Psoas muscle (tissue), 2 donors: ENCODE measurements around the gene FREY1.

GRCh38 chr11:45262883-45263515, 23.1 kb downstream of the SYT13 start:
- PRO-cap, 2 experiments = no peak in any of the 2 experiments

DNA sequence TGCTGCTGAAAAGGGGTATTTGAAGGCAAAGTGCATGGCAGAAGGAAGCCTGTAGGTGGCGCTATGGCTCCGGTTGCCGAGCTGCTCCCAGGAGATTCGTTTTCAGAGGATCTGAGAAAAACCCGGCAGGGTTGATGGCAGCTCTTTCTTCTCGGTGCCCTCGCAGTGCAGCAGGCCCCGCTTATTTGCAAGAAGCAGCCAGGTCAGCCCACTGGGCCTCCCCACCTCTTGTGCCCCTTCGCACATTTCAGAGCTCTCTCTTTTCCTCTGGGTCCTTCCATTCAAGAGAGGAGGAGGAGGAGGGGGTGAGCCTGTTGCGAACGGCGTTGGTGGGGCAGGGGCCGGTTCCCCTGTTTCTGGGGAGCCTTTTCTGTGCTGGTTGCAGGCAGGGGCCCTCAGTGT, 85.2 kb upstream of the SYT13 start:
- PRO-cap, 2 experiments = no peak in any of the 2 experiments

DNA sequence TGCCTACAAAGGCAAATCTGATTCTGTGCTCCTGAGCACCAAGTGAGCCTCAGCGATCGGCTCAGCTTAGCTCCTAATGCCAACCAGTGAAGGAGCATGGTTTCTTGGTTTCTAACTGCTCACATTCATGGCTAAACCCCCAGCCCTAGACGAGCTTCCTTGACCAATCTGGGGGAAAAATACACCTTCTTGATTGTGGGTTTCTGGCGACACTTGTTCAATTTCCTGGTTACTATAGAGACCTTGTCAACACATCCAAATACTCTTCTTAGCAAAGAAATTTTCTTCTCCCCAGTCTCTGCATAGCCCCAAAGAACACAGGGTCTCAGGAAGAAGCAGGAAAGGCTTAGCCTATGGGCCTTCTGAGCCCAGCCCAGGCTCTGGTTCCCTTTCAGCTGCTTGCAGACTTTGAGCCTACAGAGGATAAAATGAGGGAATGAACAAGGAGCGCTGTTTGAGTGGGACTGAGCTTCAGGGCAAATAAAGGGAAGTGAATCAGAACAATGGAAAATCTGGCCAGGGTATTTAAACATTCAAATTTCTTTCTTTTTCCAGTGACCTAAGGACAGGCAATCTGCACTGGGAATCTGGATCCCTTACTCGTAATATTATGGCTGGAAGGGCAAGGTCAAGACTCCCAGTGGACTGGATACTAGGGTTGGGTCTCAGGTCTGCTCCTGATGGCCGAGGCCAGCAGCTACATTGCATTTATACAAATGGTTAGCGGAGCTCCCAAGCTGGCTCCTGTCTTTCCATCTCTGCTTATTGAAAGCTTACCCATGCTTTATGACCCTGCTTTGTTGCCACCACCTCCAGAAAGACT, 88.7 kb upstream of the SYT13 start:
- PRO-cap, 2 experiments = no peak in any of the 2 experiments

- PRO-cap, 2 experiments = no peak in any of the 2 experiments
These were observed 110.9 kb downstream of the CHST1 start for GRCh38 chr11:45554537-45554980.

DNA sequence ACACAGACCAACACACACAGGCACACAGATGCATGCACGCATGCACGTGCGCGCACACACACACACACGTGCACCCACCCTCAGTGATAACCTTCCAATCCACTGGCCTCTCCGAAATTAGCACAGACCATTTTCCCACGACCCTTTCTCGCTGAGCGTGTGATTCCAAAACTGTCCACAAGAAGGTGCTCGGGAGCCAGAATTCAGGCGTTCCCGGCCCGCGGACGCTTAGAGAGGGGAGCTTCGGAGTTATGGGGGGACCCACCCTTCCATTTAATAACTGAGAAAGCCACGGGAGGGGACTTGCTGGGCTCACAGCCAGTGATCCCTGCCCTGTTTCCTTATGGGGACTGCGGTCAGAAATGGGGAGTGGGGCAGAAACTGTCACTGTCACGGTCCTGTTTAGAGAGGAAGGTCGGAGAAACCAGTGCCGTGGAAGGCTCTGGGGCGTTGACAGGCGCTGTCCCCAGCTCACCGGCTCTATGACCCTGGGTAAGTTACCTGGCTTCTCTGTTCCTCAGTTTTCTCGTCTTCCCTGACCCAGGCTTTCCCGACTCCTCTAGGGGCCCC, 33.6 kb upstream of the SLC35C1 start:
- PRO-cap, 2 experiments = peak in 2 of 2 experiments; most common plus-strand start position 206 of the sequence (in 2)

GRCh38 chr11:45812206-45813155, 7.5 kb downstream of the SLC35C1 start:
- PRO-cap, 2 experiments = no peak in any of the 2 experiments

GRCh38 chr11:45869532-45870378, 15.7 kb upstream of the MAPK8IP1 start:
- PRO-cap, 2 experiments = no peak in any of the 2 experiments

- PRO-cap, 2 experiments = no peak in any of the 2 experiments
These were observed 759 bp downstream of the FREY1 start for GRCh38 chr11:45906022-45907002.

DNA sequence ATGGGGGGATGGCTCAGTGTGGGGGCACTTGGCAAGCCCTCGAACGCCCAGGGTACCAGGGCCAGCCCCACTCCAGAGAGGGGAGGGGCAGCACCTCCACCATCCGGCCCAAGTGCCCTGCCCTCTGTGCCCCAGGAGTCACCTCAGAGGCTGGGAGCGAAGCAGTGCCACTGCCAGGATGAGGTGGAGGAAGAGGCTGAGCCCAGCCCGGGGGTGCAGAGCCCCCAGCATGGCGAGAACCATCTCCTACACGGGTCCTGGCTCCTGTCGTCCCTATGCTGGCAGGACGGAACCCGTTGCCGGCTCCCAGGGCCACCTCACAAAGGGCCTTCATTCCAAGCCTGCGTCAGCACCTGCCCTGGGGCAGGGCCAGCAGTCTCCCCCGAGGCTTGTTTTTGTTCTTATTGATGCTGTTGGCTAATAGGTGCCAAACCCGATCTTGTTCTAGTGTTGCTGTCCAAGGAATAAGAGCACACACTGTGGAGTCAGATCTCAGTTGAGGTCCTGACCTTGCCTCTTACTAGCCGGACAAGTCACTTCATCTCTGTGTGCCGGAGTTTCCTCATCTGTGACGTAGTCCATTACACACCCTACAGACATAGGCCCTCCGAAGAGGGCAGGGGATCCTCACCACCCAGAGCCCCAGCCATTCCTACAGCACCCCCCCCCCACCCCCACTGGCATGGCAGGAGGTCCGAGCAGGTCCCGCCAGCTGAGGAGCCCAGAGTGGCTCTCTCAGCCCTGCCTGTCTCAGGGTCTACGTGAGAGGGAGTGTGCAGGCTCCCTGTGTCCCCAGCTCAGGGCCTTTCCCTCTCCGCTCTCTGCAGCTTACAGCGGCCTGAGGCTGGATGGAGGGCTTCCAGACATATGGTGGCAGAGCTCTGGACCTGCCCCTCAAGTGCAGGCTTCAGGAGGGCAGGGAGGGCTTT, at the start of gene FREY1:
Gene FREY1, minus strand, starts transcription at position 269 of the 929 bp plus-strand sequence.
- PRO-cap, 2 experiments = no peak in any of the 2 experiments

DNA sequence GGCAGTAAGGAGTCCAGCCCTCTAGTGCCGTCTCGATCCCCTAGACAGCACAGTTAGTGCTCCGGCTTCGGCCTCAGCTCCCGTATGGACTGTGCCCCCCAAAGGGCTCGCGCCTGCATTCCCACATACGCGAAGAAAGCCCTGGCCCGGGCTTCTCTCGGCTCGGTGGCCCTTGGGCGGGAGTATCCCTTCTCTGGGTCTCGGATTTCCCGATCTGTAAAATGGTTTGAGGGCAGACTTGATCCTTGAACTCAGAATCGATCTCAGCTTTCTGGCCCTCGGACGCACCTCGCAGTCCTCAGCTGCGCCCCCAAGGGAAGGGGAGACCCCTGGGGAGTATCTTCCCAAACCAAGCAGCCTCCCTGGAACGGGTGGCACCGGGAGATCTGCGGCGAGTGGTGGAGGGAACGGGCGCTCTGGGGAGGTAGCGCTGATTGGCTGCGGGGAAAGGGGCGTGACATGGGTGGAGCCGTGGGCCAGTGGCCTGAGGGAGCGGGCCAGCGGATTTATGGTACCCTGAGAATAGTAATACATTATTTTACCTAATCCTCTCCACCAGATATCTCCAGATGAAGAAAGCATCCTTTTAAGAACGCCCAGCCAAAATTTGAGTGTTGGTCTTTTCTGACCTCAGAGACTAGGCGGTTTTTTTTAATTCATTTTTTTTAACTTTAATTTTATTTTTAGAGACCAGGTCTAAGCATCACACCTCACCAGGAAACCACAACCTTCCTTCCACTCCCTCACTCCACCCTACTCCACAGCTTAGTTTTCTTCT, 938 bp upstream of the PEX16 start:
- PRO-cap, 2 experiments = peak in 2 of 2 experiments; most common minus-strand start position 397 of the sequence (in 2)

GRCh38 chr11:45921463-45921935, 957 bp upstream of the LARGE2 start:
- PRO-cap, 2 experiments = no peak in any of the 2 experiments

DNA sequence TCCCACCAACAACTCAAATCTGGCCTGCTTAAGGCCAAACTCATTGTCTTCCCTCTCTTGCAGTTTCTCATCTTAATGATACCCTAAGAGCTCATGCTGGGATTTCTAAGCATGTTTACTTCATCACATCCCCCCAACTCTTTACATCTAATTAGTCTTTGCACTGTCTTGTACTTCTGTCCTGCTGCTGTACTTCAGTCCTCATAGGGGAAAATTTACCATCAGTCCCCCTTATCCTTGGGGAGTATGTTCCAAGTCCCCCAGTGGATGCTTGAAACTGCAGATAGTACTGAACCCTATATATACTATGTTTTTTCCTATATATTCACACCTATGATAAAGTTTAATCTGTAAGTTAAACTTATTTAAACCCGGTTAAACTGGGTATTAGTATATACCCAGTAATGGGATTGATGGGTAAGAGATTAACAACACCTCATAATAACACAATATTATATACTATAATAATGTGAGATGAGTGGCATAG, 90.3 kb downstream of the LARGE2 start:
- PRO-cap, 2 experiments = no peak in any of the 2 experiments

DNA sequence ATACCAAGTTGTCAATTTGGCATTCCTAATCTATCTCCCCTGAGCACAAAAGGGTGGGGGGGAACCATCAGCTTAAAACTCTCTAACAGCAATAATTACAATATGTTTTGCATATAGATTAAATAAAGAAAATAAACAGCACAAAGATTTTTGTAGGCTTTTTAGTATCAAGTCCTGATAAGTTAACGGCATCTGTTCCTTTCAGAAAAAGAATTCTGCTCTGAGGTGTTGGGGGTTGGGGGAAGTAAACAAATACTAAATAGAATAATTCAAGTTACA, 15.1 kb downstream of the PHF21A start:
- PRO-cap, 2 experiments = no peak in any of the 2 experiments

- PRO-cap, 2 experiments = peak in 2 of 2 experiments; most common minus-strand start chr11:46120494 (in 1)
These were observed 1.1 kb downstream of the PHF21A start for GRCh38 chr11:46120240-46120535.

- PRO-cap, 2 experiments = no peak in any of the 2 experiments
These were observed 6.0 kb upstream of the PHF21A start for GRCh38 chr11:46127130-46127705.

DNA sequence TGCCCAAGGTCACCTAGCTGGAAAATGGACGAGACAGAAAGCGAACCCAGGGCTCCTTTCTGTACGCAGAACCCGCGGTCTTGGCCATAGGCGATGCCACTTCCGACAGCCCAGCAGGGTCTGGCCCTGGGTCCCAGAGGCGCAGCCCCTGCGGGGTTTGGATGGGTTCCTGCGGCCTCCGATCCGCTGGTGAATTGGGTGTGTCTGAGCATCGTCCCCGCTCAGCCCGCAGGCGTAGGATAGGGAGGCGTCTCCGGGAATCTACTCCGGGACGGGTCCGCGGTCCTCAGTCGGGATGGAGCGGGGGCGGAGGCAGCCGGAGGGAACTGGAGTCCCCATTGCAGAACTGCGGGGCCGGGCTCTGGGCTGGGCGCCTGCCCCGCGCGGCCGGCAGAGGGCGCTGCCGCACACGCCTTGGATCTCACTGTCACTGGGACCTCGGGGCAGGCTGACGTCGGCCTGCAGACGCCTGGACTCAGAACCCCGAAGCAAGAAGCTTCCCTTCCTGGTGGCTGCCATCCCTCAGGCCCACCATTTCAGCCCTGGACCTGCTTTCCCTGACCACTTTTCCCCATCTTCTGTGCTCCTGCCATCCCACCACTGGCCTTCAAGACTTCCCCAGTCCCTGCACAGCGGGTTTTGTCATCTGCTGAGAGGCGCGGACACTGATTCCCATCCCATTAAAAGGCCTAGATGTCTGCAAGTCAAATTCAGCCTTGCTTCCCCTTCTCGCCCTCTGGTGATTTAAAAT, 38.4 kb upstream of the CREB3L1 start:
- PRO-cap, 2 experiments = no peak in any of the 2 experiments

- PRO-cap, 2 experiments = no peak in any of the 2 experiments
These were observed 34.9 kb upstream of the CREB3L1 start for GRCh38 chr11:46242455-46243028.

GRCh38 chr11:46291256-46291784, 13.9 kb downstream of the CREB3L1 start:
- PRO-cap, 2 experiments = no peak in any of the 2 experiments

GRCh38 chr11:46361256-46362044, 14.2 kb downstream of the DGKZ start:
- PRO-cap, 2 experiments = peak in 2 of 2 experiments; most common plus-strand start chr11:46361556 (in 1); most common minus-strand start chr11:46361466 (in 2)

DNA sequence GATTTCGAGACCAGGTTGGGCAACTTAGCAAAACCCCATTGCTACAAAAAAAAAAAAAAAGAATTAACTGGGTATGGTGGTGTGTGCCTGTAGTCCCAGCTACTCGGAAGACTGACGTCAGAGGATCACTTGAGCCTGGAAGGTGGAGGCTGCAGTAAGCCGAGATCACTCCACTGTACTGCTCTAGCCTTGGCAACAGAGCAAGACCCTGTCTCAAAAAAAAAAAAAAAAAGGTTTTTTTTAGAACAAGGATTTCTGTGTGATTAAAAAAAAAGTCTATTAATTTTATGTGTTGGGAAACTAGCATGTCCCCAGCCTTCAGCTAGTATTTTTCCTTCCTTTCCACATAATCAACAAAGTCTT, 5.6 kb upstream of the AMBRA1 start:
- PRO-cap, 2 experiments = no peak in any of the 2 experiments